ENCODE results near the gene FAM114A1.

GRCh38 chr4:38609567-38610159 lies 54.3 kb upstream of the KLF3 start:
- PRO-cap, 3 experiments, result no peak in any of the 3 experiments
- RRBS, result no CpG with 5 or more reads among the region's 4 CpGs

DNA sequence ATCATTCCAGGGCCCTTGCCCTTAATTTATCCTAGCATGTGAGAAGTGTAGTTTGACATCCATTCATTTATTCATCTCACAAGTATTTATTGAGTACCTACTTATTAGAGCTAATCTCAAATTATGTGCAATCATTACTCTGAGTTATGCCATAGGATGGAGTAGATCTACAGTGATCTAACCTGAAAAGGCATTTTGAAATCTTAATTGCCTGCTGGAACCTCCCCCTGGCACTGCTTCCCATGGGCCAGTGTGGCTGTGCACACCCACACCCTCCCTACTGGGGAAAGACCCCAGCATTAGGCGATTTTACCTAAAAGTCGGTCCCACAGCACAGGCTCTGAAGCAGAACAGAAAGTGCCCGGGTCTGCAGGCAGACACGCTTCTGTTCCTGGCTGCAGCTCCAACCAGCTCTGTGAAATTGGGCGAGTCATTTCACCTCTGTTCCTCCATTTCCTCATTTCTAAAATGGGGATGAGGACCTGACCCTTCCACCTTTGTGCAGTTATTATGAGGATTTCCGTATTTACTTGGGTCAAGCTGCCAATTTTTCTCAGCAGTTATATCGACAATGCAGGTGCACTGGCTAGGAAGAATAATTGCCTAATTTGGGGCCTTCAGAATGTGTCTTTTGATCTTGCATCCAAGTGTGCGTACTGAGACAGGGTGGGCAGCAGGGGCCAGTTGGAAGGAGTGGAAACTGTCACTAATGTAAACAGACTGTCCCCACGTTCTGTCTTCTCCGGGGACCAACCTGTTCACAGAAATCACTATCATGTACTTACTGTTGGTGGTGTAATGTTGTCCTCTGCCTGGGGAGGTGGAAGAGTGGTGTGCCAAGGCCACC lies 7.0 kb downstream of the KLF3 start:
- PRO-cap, 3 experiments, result no peak in any of the 3 experiments
- RRBS, result no CpG with 5 or more reads among the region's 10 CpGs

- PRO-cap, 3 experiments, result peak in 1 of 3 experiments; most common minus-strand start chr4:38674791 (in 1)
- RRBS, result no CpG with 5 or more reads among the region's 14 CpGs
Observed at GRCh38 chr4:38674108-38675327, 10.5 kb downstream of the KLF3 start.

GRCh38 chr4:38689048-38690036 lies 25.3 kb downstream of the KLF3 start:
- PRO-cap, 3 experiments, result no peak in any of the 3 experiments
- RRBS, result no CpG with 5 or more reads among the region's 11 CpGs

DNA sequence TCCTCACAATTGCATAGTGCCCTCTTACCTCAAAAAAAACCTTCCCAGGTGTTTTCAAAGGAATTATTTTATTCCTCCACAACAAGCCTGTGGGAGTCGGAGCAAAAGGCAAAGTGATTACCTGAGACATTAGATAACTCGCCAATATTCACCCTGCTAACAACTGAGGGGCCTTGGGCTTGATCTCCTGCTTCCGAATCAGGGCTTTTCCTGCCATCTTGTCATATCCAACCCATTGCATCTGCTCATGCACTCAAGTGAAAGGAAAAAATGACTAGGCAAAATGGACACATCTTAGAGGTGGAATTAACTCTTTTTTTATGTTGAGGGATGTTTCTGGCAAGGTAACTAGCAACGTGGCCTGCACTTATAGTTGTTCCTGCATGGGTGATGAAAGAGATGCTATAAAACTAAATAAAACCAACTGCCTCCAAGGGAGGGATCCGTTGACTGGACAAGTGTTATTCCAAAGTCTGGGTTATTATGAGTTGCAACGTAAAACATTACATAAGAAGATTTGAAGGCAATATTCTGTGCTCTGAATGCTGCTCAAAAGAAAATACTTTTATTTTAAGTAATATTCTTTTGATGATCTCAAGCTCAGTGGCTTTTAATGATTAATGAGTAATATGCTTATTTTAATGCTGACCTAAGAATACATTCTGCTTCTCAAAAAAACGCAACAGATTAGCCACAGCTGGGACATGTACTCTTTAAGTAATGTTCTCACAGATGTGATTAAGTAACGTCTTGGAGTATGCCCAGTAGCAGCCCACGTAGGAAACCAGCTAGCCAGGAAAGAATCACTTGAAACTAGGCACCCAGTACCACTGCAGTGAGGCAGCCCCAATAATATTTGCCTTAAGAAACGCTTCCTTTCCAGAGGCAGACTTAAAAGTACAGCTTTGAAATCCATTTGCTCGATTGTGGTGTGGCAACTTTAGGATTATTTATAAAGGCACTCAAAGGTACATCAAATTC lies 27.4 kb downstream of the KLF3 start:
- PRO-cap, 3 experiments, result no peak in any of the 3 experiments
- RRBS, result no CpG with 5 or more reads among the region's 11 CpGs

GRCh38 chr4:38697080-38698328 lies 33.5 kb downstream of the KLF3 start:
- PRO-cap, 3 experiments, result no peak in any of the 3 experiments
- RRBS, result no CpG with 5 or more reads among the region's 16 CpGs

- PRO-cap, 3 experiments, result no peak in any of the 3 experiments
- RRBS, result no CpG with 5 or more reads among the region's 6 CpGs
Observed at GRCh38 chr4:38700876-38701673, 37.1 kb downstream of the KLF3 start.

GRCh38 chr4:38825879-38826386 lies 21.3 kb upstream of the TLR1 start:
- PRO-cap, 3 experiments, result no peak in any of the 3 experiments
- RRBS, result no CpG with 5 or more reads among the region's 5 CpGs

- PRO-cap, 3 experiments, result peak in 3 of 3 experiments; most common plus-strand start chr4:38867778 (in 2); most common minus-strand start chr4:38867619 (in 2)
- RRBS, result under 1% methylated on average over 25 of the region's 56 CpGs
Observed at GRCh38 chr4:38867281-38867898, at the start of gene FAM114A1. TSS of gene FAM114A1 (plus strand) at chr4:38867806.

GRCh38 chr4:38931097-38931772 lies 63.6 kb downstream of the FAM114A1 start:
- PRO-cap, 3 experiments, result no peak in any of the 3 experiments
- RRBS, result no CpG with 5 or more reads among the region's 6 CpGs

- PRO-cap, 3 experiments, result no peak in any of the 3 experiments
- RRBS, result no CpG with 5 or more reads among the region's 3 CpGs
Observed at GRCh38 chr4:38949248-38949523, 81.6 kb downstream of the FAM114A1 start.

DNA sequence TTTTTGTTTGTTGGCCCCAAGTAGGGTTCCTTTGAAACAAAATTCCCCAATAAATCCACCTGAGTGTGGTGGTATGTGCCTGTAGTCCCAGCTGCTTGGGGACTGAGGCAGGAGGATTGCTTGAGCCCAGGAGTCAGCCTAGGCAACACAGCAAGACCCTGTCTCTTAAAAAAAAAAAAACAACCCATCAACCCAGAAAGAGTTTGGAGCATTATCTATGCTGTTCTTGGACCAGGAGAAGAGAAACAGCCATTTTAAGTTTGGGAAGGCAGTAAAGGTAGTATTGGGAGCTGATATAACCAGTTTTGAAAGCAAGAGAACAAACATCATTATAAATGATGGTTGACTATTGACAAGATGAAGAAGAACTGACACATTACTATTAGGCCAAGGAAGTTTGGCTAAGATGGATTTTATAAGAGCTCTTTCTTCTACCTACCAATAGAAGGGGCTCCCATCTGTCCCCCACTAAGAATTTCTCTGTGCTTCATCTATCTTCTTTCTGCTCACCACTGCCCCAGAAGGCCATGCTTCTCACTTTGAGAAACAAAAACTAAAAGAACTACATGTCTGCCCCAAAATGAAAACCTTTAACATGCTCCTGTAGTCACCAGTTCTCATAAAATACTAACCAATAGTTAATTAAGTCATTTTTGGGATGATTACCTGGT lies 2.1 kb downstream of the TMEM156 start:
- PRO-cap, 3 experiments, result no peak in any of the 3 experiments

DNA sequence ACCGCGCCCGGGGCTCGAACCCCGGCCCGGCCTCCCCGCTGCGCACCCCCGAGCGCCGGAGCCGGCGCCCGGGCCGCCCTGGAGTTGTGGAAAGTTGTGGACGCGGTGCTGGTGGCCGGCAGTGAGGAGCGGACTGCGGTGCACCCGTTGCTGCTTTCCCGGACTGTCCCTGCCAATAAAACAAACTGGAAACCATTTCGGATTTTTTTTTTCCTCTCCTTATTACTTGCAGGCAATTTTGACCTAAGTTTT lies 13.0 kb upstream of the TMEM156 start:
- PRO-cap, 3 experiments, result peak in 3 of 3 experiments; most common plus-strand start position 97 of the sequence (in 2); most common minus-strand start position 165 of the sequence (in 2)
- RRBS, result 3% methylated on average over 9 of the region's 23 CpGs

DNA sequence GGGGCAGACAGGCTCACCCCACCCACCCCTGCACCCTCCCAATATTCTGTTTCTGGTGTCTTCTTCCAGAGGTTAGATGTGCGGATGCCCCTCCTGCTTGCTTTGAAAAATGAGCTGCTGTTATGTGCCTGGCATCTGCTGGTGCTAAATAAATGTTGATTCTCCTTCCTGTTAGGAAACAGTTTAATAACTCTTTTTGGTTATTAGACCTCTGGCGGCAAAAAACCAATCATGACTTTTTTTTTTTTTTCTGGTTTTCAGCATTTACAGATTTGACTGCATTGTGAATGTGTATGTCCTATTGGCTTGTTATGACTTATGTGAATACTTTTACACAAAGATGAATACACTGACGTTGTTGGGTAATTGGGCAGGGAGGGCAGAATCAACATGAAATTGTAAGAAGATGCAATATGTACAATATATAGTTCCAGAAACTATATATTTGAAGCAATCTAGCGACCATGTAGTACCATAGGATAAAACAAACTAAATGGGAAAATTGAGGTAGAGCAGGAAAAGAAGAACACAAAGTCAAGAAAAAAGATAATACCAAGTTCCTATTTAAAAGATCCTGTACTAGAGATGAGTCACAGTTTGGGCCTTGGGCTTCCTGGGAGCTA lies 13.7 kb upstream of the TMEM156 start:
- PRO-cap, 3 experiments, result no peak in any of the 3 experiments
- RRBS, result no CpG with 5 or more reads among the region's 4 CpGs

GRCh38 chr4:39324864-39325393 lies 41.2 kb downstream of the RFC1 start:
- PRO-cap, 3 experiments, result no peak in any of the 3 experiments
- RRBS, result no CpG with 5 or more reads among the region's 3 CpGs

- PRO-cap, 3 experiments, result no peak in any of the 3 experiments
- RRBS, result no CpG with 5 or more reads among the region's 4 CpGs
Observed at GRCh38 chr4:39412895-39413185, 6.1 kb downstream of the KLB start.

DNA sequence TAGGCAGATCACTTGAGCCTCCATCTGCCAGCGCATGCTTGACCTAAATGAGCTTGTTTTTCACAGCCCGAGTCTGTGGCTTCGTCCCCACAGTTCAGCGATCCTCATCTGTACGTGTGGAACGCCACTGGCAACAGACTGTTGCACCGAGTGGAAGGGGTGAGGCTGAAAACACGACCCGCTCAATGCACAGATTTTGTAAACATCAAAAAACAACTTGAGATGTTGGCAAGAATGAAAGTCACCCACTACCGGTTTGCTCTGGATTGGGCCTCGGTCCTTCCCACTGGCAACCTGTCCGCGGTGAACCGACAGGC lies 12.5 kb downstream of the RPL9 start:
- PRO-cap, 3 experiments, result no peak in any of the 3 experiments
- RRBS, result no CpG with 5 or more reads among the region's 14 CpGs

DNA sequence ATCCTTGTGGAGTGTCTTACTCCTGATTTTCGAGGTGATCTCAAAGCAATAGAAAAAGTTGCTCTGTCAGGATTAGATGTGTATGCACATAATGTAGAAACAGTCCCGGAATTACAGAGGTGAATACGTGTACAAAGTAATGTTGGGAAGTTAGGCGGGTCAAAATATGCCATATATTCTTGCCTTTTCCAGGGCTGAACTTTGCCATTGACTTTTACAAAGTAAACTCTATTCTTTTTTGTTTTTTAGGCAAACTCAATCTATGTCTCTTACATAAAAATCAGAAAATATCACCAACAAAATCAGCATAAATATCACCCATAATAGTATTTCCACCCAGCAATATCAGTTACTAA lies 8.7 kb downstream of the LIAS start:
- PRO-cap, 3 experiments, result no peak in any of the 3 experiments
- RRBS, result no CpG with 5 or more reads among the region's 4 CpGs

DNA sequence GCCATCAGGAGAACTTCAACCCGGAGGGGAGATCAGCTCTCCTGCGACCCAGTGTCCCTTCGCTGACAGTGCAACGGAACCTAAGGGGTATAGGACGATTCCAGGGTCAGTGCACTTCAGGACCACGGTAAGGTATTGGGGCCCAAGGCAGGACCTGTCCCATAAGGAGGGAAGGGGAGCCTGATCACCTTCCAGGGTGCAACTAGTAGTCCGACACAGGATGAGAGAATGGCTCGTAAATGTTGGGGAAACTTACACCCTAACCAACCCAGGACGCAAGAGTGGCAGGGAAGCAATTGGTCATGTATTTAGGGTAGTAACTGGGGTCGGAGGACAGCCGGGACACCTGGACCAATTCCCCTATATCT lies 26.4 kb downstream of the LIAS start:
- PRO-cap, 3 experiments, result no peak in any of the 3 experiments
- RRBS, result 94% methylated on average over 1 of the region's 11 CpGs

- PRO-cap, 3 experiments, result no peak in any of the 3 experiments
- RRBS, result no CpG with 5 or more reads among the region's 4 CpGs
Observed at GRCh38 chr4:39585902-39586793, 52.5 kb downstream of the SMIM14 start.